Neural progenitor cell (in vitro differentiated cells): Measurements from ENCODE around the gene ALAD.

DNA sequence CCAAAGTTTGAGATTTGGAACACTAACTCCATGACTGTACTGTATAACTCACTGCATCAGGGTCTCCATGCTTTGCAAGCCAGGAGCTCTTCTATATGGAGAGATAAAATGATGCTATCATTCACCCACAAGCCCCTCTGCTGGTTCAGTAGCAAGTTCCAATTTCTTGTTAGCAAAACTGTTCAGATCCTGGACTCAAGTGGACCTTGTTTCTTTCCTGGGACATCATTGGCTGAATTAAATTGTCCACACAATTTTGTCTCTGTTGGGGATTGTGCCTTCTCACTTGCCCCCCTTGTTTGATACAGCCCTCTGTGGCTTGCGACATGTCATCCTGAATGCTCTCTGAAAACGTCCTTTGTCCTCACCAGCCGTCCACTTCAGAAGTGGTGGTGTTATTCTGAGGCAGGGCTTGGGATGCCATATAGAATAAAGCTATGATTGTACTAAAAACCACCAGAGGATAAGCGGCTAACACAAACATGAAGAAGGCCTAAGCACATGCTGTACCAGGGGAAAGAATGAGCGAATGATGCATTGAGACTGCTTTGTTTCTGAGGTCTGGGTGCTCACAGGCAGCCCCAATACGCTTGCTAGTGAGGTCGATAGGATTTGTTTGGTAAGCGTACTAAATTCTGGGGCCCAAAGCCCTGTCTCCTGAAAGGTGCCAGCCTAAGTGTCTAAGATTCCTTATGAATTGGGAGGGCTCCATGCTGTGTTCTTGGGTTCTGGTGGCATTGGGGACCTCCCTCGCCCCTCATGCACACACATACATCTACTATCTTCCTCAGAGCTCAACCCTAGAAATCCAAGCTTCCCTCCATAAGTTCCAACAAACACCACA is 3.5 kb upstream of the SNX30 start:
- RAMPAGE, long total RNA: no peak

- RAMPAGE, long total RNA: no peak
Measured at GRCh38 chr9:112755677-112756066, 5.1 kb downstream of the SNX30 start.

GRCh38 chr9:112831309-112831936 is 59.3 kb downstream of the SLC46A2 start:
- RAMPAGE, long total RNA: no peak

DNA sequence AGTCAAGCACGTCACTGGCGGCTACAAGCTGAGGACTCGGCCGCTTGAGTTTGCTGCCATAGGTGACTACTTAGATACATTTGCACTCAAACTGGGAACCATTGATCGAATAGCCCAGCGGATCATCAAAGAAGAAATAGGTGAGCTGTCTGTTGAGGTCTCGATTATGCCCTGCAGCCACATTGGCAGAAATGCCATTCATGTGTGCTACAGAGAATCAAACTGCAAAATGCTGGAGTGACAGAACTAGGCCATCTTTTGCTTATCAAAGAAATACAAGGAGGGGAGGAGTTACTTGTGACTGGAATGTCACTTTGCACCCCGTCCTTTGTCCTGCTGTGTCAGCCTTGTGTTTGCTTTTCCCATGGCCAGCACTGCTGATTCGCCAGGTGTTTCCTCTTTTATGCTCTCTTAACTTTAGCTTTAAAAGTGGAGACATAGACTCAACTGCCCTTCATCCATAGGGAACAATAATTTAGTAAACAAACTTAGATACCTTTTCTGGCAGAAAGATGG is 54.3 kb downstream of the SLC46A2 start:
- RAMPAGE, long total RNA: no peak

GRCh38 chr9:113152558-113153120 is 1.8 kb downstream of the SLC31A2 start:
- RAMPAGE, long total RNA: no peak

- RAMPAGE, long total RNA: no peak
Measured at GRCh38 chr9:113154331-113154923, 3.6 kb downstream of the SLC31A2 start.

DNA sequence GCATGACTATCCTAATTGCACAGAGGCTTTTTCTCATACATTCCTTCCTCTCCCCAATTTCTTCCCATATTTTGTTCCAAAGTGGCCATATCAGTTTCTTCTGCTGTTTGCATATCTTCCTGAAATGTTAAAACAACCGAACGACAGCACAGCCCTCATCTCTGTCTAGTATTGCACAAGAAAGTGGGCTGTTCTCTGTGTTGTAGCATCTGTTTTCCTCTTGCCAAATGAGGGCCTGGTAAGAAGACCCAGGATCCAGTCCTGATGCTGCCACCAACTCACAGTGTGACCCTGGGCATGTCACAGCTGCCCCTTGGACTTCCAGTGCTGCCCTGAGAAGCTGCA is 4.1 kb downstream of the SLC31A2 start:
- RAMPAGE, long total RNA: no peak

- RAMPAGE, long total RNA: no peak
Measured at GRCh38 chr9:113354106-113354368, 4.7 kb downstream of the BSPRY start.

GRCh38 chr9:113371572-113373016 is 4.7 kb downstream of the HDHD3 start:
- RAMPAGE, long total RNA: no peak

DNA sequence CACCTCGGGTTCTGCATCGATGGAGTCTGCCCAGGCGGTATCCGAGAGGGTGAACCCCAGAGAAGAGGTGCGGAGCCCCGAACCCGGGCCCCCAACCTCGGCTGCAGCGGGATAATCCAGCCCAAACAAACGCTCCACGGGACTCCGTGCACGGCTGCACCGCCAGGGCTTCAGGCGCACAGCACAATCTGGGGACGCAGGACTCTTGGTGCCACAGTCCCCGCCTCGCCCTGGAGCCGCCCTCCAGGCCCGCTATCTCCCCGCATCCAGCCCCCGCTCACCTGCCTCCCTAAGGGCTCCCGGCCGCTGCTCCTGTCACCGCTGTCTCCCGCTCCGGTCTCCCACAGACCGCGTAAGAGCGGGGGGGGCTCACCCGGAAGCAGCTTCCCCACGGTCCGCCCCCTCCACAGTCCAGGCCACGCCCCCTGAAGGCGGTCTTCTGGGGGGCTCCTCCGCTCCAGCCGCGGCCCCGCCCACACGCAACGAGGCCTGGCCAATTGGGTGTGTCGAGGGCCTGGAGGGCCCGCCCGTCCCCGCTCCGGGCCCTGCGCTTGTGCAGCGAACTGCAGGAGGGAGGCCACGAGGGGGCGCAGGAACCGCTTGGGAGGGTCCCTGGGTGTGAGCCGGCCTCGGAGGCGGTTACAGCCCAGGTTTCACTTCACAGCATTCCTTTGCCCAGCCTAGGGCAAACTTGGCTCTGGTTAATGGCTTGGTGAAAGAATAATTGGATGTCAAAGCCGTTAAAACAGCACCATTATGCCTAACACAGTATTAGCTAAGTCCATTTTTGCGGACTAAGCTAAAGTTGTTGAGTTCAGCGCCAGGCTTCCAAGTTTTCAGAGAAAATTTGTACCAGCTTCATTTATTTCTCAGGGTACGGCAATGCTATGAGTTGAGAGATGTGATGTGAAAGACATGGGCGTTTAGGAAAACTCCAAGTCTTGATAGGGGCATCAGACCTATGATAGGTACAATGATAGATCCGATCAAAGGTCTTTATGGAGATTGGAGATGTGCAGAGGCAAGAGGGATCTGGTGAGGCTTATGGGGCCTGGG is at the start of gene ALAD:
Gene ALAD, minus strand, starts transcription at position 354 of the 1,056 bp plus-strand sequence.
- RAMPAGE, long total RNA: no peak

DNA sequence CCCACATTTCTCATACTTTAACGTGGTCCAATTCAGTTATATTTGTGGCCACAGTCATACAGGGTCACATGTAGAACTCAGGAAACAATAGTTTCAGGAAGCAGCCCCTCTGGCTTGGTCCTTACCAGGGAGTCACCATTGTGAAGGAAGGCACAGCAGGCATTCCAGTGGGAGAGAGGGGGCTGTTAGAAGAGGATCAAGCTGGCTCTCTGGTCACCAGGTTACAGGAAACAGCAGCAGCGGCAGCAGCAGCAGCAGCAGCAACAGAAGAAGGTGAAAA is 14.5 kb downstream of the C9orf43 start:
- RAMPAGE, long total RNA: no peak

DNA sequence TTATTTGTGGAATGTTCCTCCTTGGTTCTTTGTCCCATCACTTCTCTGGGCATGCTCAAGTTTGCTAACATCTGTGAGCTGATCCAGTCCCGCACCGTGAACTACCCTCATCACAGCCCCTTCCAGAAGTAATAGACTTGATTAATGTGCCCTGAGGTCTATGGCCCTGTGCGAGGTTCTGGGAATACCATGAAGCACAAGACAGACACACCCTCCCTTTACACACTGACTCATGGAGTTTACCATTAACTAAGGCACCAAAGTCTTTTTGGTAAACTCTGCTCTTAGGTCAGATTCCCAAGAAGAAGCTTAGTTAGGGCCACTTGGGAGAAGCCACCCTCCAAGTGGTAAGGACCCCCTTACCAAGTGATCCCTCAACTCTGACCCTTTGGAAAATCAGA is 56.2 kb downstream of the RGS3 start:
- RAMPAGE, long total RNA: no peak

DNA sequence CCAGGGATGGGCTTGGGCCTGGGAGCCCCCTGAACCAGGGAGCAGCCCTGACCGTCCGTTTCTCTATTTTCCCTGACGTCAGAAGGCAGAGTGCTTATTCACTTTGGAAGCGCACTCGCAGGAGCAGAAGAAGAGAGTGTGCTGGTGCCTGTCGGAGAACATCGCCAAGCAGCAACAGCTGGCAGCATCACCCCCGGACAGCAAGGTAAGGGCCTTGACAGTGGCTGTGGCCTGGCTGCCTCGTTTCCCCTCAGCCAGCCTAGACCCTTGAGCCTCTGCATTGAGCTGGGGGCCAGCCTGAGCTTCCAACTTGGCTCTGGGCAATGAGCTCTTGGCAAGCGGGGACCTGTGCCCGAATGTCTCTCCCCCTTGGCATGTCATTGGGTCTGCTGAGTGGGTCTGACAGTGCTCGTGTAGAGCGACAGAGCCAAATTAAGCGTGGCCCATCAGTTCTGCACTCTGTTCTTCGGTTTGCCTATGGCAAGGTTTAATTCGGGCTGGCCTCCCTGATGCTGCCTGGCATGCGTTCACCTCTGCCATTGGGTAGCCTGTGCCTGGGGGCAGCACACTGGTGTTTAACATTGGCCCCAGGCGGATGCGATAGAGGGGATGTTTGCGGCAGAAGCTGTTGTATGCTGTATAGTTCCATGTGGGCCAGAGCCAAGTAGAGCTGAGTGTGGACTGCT is 73.3 kb downstream of the RGS3 start:
- RAMPAGE, long total RNA: no peak

DNA sequence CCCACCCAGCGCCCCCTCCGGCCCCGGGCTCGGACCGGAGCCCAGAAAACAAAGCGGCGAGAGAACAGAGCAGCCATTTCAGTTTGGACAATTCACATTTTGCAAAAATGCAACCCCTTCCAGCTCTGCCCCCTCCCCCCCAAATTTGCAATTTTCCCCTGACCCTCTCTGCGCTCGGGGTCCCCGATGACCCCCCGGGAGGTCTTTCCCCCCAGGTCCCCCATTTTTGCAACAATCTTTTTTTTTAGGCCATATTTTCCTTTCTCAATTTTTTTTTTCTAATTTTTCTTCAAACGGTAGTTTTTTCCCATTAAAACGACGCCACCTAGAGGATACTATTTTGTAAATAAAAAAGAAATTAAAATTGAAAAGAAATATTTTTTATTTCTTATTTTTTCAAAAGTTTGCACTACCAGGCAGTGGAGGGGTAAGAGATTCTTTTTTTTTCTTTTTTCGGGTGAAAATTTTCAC is 562 bp downstream of the ZNF618 start:
- RAMPAGE, long total RNA: no peak

DNA sequence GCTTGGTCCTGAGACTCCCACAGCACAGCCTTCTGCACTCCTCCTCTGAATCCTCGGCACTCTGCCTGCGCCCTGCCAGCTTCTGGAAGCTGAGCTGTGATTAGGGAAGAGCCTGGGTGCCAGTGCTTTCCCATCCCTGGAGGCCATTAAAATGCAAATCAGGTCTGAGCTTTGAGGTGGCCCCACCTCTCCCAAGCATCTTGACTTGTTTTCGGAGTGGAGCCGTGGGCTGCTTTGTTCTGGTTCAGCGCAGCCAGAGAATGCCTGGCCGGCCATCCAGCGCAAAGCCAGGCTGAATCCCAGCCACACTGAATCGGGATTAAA is 40.0 kb downstream of the AMBP start:
- RAMPAGE, long total RNA: no peak

DNA sequence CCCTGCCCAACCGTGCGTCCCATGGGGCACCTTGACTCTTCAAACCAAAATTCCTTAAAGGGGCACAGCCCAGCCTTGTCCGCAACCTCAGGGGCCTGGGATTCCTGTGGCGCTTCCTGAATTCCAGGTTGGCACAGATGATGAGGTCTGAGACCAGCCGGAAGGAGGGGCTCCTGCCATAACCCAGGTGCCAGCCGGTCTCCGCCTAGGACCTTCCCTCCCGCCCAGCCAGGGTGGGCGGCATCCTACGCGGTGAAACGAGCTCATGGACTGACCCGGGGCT is 23.1 kb downstream of the AMBP start:
- RAMPAGE, long total RNA: no peak

DNA sequence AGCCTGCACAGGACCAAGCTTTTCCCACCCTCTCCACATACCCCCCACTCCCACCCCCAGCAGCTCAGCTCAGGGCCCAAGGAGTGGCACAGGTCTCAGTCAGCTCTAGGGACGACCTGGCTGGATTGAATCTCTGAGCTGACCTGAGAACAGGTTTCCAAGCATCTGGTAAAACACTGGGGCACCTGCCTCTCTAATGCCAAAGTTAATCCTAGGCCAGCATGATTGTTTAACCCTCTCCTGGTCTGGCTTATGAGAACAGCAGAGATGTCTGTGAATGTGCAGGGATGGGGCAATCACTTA is 520 bp upstream of the KIF12 start:
- RAMPAGE, long total RNA: no peak

- RAMPAGE, long total RNA: no peak
Measured at GRCh38 chr9:114118479-114119005, 19.4 kb upstream of the KIF12 start.

DNA sequence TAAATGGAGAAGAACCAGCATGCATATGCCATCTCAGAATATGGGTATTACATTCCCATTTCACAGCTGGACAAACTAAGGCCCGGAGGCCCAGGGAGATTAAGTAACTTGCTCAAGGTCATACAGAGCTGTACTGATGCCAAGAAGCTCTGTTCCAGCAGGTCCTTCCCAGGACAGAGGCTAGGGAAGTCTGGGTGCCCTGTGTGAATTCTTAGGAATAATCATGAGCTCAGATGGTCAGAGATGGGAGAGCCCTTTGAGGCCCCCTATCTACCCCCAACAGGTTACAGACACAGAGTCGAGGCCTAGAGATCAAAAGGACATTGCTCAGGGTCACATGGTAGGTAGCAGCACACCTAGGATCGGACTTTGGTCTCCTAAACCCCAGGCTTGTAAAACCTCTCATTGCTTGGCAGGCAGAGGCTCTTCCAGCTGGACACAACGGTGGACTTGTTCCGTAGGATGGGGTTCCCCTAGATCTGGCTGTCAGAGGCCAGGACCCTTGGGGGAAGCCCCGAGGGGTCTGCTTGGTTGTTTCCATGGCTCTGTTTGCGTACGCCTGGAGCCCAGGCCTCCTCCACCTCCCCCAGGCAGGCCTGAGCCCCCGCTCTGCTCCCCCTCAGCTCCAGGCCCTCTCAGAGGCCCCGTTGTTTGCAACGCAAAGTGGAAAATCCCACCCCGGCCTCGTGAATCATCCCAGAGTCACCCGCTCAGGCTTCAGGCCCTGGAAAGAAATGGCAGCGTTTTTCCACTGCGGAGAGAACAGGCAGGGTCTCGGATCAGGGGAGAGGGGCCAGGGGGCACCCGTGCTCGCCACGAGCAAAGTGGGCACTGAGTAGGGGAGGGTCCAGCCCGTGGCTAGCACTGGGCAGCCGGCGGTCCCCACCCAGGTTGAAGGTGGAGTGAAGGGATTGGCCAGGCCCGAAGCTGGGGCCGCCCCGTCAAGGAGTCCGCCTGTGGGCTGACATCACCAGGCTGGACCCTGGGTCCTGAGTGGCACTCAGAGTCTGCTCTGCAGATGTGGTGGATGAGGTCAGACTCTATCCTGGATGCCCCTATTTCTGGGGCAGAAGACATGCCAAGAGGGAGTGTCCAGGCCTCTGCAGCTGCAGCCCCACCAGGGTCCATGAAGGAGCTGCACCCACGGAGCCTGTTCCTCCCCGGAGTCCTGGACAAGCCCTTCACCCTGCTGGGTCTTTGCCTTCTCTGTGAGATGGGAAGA is 19.7 kb downstream of the COL27A1 start:
- RAMPAGE, long total RNA: no peak

DNA sequence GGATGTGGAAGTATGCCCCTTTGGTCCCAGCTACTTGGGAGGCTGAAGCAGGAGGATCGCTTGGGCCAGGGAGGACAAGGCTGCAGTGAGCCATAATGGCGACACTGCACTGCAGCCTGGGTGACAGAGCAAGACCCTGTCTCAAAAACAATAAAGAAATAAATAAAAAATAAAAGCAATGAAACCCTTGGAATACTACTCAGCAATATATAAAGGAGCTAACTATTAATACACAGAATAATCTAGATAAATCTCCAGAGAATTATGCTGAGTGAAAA is 22.0 kb downstream of the ORM2 start:
- RAMPAGE, long total RNA: no peak